Colonic mucosa (tissue), 1 donor: ENCODE measurements around a stretch of chr2.

DNA sequence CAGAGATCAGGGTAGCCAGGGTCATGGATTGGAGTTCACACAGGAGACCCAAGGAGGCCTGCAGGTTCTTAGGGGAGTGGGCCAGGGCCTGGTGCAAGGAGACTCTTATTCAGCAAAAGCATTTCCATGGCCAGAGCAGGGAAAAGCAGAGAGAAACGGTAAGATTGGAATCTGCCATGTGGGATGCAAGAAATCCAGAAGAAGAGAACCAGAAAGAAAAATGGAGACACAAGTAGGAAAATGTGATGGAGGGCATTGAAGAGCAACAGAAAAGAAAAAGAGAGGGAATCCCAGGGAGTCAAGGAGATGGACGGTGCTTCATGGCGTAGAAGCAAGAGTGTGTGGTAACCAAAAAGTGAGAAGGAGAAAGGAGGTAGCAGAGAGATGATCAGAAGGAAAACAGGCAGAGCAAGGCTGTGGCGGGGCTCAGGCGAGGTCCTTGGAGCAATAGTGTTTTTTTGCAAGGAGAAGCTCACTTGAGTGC lies 18.9 kb downstream of the SP140 start:
- PRO-cap = no peak

DNA sequence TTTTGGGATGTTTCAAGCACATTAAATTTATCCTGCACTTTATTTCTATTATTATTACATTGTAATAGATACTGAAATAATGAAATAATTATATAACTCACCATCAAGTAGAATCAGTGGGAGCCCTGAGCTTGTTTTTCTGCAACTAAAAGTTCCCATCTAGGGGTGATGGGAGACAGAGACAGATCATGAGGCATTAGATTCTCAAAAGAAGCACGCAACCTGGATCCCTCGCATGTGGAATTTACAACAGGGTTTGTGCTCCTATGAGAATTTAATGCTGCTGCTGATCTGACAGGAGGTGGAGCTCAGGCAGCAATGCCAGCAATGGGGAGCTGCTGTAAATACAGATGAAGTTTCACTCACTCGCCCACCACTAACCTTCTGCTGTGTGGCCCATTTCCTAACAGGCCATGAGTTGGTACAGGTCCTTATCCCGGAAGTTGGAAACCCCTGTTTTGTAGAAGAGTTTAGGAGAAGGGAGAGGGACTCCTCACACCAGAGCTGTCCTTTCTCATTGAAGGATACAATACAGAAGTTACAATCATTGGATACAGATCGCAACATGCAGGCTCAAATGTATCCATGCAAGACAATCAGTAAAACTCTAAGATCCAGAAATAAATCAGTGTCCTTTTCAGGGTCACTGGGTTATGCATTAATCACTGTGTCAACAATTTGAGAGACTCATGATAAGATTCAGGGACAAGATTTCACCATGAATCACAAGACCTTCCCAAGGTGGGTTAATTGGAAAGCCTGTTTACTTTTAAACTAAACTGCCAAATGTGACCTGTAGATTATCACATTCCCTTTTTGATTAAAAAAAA lies 96.9 kb downstream of the SP100 start:
- PRO-cap = no peak

GRCh38 chr2:230601453-230601862 lies 111.2 kb upstream of the CAB39 start:
- PRO-cap = no peak

DNA sequence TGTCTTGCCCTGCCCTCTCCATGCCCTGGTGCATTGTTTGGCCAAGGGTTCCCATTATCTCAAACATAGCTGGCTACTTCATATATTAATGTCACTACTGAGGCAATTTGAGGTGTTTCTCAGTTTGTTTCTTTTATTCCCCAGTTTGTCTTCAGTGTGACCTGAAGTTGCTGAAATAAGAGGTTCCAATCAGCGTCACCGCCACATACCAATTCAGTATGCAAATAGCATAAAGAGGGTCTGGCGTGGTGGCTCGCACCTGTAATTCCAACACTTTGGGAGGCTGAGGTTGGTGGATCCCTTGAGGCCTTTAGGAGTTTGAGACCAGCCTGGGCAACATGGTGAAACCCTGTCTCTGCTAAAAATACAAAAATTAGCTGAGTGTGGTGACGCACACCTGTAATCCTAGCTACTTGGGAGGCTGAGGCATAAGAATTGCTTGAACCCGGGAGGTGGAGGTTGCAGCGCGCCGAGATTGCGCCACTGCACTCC lies 11.1 kb downstream of the CAB39 start:
- PRO-cap = no peak

DNA sequence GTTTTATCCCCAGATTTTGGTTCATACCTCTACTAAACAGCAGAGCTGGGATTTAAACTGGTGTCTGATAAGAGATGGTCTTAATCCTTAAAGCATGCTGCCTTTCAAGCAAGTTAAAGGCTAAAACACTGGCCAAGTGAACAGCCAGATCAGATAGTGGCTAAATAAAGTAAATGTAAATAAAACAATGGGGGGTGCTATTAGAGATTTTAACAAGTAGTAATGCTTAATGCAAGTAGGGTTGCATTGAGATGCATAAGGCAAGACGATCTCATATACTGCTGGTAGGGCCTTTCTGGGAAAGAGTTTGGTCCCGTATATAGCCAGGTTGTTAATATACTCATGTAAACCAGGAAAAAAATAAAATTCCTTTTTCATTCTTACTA lies 18.4 kb downstream of the CAB39 start:
- PRO-cap = no peak

GRCh38 chr2:230742807-230743613 lies 30.4 kb downstream of the CAB39 start:
- PRO-cap = no peak

DNA sequence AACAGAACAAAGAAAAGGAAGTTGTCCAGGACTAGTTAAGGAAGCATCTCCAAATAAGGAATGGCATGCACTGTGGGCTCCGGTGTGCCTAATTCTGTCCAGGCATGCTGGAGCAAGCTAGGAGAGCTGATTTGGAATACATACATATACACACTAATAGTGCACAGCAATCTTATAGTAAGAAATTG lies 72.2 kb downstream of the CAB39 start:
- PRO-cap = no peak

DNA sequence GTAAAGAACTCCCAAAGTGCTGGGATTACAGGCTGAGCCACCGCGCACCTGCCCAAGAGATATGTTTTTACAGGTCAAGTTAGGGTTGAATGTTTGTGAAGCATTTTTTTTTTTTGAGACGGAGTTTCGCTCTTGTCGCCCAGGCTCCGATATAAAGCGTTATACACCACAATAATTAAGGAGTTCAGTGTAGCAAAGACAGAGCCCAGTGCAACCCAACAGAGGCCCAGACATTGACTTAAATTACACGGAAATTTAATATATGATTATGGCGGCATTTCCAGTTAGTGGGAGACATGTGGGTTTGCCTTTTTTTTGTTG lies 15.3 kb downstream of the ITM2C start:
- PRO-cap = unidirectional peak, plus-strand start at position 178 of the sequence

GRCh38 chr2:230957261-230957664 lies 32.2 kb upstream of the GPR55 start:
- PRO-cap = bidirectional peak, plus-strand start at chr2:230957562, minus-strand start at chr2:230957462

DNA sequence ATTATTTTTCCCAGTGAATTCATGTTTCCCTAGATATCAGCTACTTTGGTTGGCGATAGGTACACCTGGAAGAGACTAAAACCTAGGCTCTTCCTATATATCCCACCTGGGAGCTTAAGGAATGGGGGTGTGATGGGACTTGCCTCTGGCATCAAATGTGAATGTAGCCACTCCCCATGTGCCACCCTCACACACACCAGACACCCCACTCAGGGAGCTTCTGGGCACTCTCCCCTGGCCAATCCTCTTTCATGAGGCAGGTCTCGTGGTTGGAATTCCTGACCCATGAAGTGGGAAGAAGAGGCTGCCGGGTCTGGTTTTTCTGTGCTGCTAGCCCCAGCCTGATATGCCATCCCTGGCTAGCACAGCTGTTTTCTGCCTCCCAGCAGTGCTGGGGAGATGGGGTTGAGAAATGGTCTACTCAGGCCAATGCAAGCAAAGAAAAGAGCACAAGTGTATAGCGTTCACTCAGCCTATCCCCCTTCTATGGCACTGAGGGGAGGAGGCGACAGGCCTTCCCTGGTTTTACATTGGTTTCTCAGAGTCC lies 1.2 kb upstream of the C2orf72 start:
- PRO-cap = no peak

DNA sequence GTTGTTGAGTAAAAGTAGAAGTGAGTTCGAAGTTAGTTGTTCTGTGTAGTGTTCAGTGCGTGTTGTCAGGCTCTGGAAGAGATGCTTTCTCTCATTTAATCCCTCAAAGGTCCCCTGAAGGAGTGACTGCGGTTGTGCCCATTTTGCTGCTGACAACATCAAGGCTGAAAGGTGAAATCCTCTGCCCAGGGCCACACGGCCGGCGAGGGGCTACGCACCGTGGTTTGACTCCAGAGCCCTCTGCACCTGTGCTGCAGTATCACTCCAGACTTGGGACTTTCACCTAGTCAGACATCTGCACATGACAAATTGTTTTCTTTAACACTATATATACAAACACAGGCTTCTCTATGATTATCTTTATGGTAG lies 90.1 kb downstream of the ARMC9 start:
- PRO-cap = unidirectional peak, minus-strand start at position 226 of the sequence

GRCh38 chr2:231370964-231371720 lies 24.4 kb upstream of the B3GNT7 start:
- PRO-cap = no peak

- PRO-cap = no peak
Observed at GRCh38 chr2:231400929-231401764, 5.6 kb downstream of the B3GNT7 start.

- PRO-cap = no peak
Observed at GRCh38 chr2:231407449-231408224, 12.1 kb downstream of the B3GNT7 start.

- PRO-cap = no peak
Observed at GRCh38 chr2:231408547-231408980, 13.1 kb downstream of the B3GNT7 start.

DNA sequence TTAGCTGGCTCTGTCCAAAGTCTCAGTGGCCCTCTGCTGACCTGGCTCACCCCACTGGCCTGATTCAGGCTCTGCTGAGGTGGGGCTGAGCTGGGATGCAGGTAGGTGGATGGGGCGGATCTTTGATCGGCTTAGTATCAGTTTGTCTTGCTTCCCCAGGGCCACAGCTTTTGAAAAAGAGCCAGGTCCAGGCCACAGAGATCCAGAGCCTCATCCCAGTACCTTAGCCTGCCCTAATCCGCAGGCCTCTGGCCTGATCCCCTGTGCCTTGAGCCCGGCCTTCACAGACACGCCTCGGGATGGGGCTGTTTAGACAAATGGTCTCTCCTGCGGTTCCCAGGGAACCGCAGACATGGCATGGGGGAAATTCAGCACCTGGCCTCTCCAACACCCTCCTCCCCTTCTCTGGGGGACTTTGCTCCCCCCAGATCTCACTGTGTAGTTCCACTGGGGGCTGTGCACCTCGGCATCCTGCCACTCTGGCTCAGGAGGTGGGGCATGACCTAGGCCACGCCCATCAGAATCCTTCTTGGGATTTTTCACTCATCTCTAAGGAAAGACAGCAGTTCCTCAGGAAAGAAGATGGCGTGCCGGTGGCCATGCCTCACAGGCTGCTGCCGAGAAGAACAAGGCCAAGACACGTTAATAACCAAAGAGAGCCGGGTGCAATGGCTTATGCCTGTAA lies 3.4 kb downstream of the NMUR1 start:
- PRO-cap = no peak

DNA sequence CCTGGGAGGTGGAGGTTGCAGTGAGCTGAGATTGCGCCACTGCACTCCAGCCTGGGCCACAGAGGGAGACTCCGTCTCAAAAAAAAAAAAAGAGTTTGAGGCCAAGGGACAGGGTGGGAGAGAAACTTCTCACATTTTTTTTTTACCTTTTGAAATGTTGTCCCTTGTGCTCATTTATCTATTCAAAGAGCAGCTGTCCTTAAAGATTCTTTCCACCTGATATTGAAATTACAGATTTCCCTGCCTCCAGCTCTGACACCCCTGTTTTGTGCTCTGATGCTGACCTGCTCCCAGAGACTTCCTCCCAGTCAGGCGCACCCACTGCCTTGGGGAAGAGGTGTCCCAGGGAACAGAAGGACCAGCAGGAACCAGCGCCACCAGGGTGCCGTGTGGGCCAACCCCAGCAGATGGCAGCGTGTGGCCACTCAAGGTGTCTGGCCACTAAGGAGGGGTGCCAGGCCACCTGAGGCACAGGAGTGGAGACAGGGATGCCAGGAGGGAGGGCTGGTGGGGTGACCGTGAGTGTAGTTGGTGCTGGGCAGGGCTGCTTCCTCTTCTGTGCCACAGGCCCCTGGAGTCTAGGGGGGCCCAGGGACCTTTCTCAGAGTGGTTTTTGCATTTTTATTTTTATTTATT lies 55.8 kb downstream of the TEX44 start:
- PRO-cap = no peak

GRCh38 chr2:231665995-231667301 lies 41.9 kb upstream of the PTMA start:
- PRO-cap = bidirectional peak, plus-strand start at chr2:231666654, minus-strand start at chr2:231666442; bidirectional peak, plus-strand start at chr2:231667052, minus-strand start at chr2:231667016

- PRO-cap = no peak
Observed at GRCh38 chr2:231685308-231685823, 23.0 kb upstream of the PTMA start.

DNA sequence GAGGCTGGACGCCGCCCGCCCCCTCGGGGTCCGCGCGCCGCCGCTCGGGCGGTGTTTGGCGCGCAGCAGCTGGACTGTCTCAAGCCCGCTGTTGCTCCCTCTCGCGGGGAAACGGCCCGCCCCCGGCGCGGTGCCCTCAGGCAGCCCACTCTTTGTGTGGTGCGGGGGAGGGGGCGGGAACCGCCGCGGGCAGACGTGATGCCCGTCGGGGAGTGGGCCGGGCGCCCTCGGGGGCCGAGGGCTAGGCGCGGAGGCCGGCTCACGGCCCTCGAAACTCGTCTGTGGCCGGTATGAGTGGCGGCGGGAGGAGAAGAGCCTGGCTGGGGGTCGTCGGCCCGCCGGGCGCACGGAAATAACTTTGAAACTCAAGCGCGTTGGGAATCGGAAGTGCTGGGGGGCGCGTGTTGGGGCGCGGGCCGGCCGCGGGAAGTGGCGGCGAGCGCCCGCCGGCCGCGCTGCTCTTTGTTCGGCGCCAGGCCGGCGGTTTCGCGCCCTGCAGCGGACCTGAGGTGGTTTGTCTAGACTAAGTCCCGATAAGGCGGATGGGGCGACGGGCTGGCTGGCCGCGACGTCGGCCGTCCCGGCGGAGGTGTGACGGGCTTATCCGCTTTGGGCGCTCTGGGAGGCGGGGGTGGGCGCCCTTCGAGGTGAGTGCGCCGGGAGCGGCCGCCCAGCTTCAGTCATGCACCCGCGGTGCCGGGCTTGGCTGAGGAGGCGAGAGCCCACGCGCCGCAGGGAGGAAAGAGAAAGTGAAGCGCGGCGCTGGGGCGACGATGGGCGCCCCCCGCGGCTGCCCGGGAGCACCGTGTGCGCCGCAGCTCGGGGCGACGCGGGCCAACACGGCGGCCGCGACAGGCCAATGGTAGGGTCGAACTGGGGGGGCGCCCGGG lies 674 bp downstream of the PTMA start:
- PRO-cap = bidirectional peak, plus-strand start at position 673 of the sequence, minus-strand start at position 684 of the sequence